Adrenal gland (tissue), 7 donors: Measurements from ENCODE around the genes C1GALT1 and COL28A1.

GRCh38 chr7:5636285-5637521 lies 44.1 kb downstream of the FSCN1 start:
- PRO-cap, 3 experiments: no peak in any of the 3 experiments
- RAMPAGE, long total RNA, 4 experiments: no peak in any of the 4 experiments
- RRBS: no CpG with 5 or more reads among the region's 17 CpGs

GRCh38 chr7:5694021-5694808 lies 87.2 kb downstream of the RNF216 start:
- PRO-cap, 3 experiments: peak in 3 of 3 experiments; most common plus-strand start chr7:5694519 (in 2); most common minus-strand start chr7:5694300 (in 2)
- RAMPAGE, long total RNA, 4 experiments: no peak in any of the 4 experiments
- RRBS: no CpG with 5 or more reads among the region's 7 CpGs

GRCh38 chr7:5766514-5766724 lies 15.0 kb downstream of the RNF216 start:
- PRO-cap, 3 experiments: no peak in any of the 3 experiments
- RAMPAGE, long total RNA, 4 experiments: no peak in any of the 4 experiments

GRCh38 chr7:5824042-5824639 lies 42.7 kb upstream of the RNF216 start:
- PRO-cap, 3 experiments: no peak in any of the 3 experiments
- RAMPAGE, long total RNA, 4 experiments: no peak in any of the 4 experiments
- RRBS: no CpG with 5 or more reads among the region's 10 CpGs

DNA sequence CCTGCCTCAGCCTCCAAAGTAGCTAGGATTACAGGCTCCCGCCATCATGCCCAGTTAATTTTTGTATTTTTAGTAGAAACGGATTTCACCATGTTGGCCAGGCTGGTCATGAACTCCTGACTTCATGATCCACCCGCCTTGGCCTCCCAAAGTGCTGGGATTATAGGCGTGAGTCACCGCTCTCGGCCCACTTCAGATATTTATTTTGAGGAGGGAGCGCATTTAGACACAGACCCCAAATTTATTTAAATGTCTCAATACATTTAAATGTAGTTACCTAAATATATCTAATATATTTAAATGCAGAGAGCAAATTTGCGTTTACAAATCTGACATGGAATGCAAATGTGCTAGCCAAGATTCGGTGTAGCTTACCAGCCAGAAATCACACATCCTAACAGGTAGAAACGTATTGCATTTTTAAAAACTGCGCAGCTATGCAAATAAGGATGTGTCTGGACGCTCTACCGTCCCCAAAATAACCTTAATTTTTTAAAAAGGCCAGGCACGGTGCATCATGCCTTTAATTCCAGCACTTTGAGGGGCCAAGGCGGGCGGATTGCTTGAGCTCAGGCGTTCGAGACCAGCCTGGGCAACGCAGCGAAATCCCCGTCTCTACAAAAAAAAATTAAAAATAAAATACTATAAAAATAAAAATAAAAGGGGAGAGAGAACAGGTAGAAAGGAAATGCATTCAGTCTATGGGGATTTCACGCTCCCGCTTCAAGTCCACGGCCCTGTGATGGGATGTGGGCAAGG lies 701 bp downstream of the PMS2 start:
- PRO-cap, 3 experiments: no peak in any of the 3 experiments
- RAMPAGE, long total RNA, 4 experiments: no peak in any of the 4 experiments
- RRBS: no CpG with 5 or more reads among the region's 24 CpGs

GRCh38 chr7:6260455-6261226 lies 11.8 kb downstream of the CYTH3 start:
- PRO-cap, 3 experiments: no peak in any of the 3 experiments
- RAMPAGE, long total RNA, 4 experiments: no peak in any of the 4 experiments
- RRBS: no CpG with 5 or more reads among the region's 6 CpGs

- PRO-cap, 3 experiments: no peak in any of the 3 experiments
- RAMPAGE, long total RNA, 4 experiments: no peak in any of the 4 experiments
- RRBS: 2% methylated on average over 15 of the region's 53 CpGs
Measured at GRCh38 chr7:6271438-6272233, 788 bp downstream of the CYTH3 start.

DNA sequence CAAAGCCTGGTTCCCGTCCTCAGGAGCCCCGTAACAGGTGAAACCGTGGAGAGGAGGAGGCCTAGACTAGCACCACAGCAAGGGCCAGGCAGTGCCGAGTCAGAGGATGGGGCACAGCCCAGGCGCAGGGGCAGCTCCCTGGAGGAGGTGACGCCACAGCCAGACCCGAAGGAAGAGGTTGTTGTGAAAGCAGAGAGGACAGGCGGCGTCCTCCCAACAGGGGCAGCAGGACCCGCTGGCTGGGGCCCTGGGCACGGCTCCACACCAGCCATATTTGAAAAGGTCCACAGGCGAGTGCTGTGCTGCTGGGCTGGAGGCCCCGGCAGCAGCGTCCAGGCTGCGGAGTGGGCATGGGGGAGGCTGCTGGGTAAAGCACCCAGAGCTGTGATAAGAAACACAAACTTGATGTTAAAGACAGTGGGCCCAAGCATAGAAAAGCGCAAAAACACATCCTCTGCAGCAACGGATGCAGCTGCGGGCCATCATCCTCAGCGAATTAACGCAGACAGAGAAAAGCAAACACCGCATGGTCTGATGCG lies 25.6 kb downstream of the DAGLB start:
- PRO-cap, 3 experiments: no peak in any of the 3 experiments
- RAMPAGE, long total RNA, 4 experiments: no peak in any of the 4 experiments
- RRBS: no CpG with 5 or more reads among the region's 22 CpGs

DNA sequence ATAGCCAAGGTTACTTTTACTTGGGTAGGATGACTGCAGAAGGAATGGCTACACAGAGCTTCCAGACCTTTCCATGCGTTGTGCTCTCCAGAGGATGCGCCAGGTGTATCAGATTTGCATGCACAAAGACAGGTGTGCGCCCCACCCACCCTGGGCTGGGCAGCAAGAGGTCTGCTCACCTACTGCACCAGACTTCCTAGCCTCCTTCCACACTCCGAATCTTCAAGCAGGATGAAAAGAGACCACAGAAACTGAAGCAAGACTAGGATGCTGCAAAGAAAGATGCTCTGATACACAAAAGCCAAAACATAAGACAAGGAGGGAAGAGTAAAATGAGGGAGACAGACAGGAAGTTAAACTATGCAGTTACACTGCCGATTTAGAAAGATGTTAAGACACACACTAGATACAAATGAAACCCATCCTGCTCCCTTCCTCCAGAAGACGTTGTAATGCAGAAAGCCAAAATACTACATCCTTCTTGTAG lies 13.6 kb upstream of the DAGLB start:
- PRO-cap, 3 experiments: no peak in any of the 3 experiments
- RAMPAGE, long total RNA, 4 experiments: no peak in any of the 4 experiments
- RRBS: no CpG with 5 or more reads among the region's 6 CpGs

DNA sequence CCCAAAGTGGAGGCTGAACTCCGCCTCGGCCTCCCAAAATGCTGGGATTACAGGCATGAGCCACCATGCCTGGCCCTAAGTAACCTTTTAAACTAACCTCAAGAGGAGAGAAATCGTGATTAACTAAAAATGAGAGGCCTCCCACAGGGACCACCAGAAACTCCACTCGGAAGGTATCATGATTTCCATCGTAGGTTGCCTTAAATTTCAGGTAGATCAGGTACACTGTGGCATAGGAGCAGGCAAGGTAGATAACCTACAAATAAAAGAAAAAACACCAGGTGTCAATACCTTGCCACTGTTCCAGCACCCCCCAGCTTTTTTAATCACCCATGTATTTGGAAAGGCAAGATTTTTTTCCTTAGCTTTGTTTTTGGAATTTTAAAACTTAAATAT lies 14.5 kb downstream of the KDELR2 start:
- PRO-cap, 3 experiments: no peak in any of the 3 experiments
- RAMPAGE, long total RNA, 4 experiments: no peak in any of the 4 experiments
- RRBS: no CpG with 5 or more reads among the region's 5 CpGs

DNA sequence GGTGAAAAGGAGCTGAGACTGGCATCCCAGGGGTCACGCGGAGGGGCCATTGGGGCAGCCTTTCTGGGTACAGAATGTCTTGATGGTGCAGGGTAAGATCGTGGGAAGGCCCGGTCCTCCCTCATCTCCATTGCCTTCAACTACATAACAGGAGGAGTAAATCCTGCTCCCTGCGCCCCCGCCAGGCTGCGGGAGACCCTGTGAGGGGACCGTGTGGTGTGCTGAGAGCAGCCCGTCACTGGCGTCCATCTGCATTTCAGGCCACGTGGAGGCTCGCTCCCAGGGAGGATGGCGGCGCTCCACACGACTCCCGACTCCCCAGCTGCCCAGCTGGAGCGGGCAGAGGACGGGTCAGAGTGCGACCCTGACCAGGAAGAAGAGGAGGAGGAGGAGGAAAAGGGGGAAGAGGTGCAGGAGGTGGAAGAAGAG lies 5.0 kb downstream of the ZNF316 start:
- PRO-cap, 3 experiments: no peak in any of the 3 experiments
- RAMPAGE, long total RNA, 4 experiments: no peak in any of the 4 experiments
- RRBS: no CpG with 5 or more reads among the region's 19 CpGs

- PRO-cap, 3 experiments: no peak in any of the 3 experiments
- RAMPAGE, long total RNA, 4 experiments: no peak in any of the 4 experiments
- RRBS: no CpG with 5 or more reads among the region's 17 CpGs
Measured at GRCh38 chr7:6655651-6656448, 18.7 kb downstream of the ZNF316 start.

DNA sequence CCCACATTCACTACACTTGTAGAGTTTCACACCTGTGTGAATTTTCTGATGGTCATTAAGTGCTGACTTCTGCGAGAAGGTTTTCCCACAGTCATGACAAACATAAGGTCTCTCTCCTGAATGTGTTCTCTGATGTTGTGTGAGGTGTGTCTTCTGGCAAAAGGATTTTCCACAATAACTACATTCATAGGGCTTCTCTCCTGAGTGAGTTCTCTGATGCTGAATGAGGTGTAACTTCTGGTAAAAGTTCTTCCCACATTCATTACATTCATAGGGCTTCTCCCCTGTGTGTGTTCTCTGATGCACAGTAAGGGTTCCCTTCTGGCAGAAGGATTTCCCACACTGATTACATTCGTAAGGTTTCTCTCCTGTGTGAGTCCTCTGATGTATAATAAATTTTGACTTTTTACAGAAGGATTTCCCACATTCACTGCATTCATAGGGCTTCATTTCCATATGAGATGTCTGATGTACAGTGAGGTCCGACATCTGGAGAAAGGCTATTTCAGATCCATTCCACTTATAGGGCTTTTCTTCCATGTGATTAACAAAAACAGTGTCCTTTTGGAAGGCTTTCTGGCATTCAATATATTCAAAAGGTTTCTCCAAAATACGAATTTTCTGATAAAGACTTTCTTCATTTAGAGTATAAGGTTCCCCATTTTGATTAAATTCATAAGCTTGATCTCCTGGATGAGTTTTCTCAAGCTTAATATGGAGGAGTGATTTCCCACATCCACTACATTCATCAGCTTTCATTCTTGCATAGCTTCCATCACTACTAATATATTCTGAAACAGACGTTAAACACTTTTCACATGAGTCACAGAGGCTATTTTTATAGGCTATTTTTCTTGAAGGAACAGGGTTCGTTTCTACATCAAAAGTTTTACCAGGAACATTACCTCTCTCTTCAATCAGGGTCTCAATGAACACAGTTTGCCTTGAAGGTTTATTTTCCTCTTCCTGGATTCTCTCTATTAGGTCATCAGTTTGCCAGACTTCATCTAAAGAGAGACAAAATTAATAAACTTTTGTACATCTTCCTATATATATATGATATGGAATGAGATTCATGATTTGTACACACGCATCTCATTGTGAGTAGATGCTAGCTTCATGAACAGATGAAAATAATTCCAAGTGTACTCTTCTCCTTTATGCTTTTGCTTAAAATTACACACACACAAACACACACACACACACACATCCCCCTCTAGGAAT lies 14.6 kb downstream of the ZNF12 start:
- PRO-cap, 3 experiments: no peak in any of the 3 experiments
- RAMPAGE, long total RNA, 4 experiments: start-site peak on the minus strand in 1 of 4 experiments, centred at position 631 of the sequence, 13 reads per replicate
- RRBS: no CpG with 5 or more reads among the region's 7 CpGs

DNA sequence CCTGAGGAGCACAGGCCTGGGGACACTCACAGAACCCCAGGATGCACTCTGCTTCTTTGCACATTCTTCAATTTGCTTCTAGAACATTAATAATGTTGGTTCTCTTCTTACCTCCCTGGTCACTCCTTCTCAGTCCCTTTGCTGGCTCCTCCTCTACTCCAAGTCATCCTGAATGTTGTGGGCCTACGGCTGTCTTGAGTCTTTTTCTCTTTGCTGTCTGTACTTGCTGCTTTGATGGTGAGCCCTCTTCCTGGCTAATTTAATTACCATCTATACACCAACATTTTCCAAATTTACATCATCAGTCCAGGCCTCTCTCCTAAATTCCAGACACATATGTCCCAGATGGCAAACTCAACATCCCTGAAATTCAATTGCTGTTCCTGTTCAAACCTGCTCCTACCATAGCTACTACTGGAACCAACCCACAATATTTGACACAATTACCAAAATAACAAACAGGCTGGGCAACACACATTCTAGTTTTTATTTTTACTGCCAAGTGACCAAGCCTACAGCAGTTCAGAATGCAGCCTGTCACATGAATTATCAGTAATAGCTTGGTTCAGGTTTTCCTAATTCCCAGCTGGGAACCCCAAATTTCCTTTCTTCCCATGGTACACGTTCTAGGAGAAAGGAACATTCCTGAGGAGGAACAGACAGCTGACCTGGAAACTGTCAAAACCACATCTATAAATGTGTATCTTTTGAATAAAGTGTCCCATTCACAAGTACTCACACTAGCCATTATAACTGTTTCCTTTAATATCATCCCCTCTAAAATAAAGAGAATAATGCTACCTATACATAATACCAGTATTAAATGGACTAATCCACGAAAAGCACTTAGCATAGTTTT lies 8.4 kb downstream of the ZNF12 start:
- PRO-cap, 3 experiments: no peak in any of the 3 experiments
- RAMPAGE, long total RNA, 4 experiments: no peak in any of the 4 experiments
- RRBS: no CpG with 5 or more reads among the region's 3 CpGs

DNA sequence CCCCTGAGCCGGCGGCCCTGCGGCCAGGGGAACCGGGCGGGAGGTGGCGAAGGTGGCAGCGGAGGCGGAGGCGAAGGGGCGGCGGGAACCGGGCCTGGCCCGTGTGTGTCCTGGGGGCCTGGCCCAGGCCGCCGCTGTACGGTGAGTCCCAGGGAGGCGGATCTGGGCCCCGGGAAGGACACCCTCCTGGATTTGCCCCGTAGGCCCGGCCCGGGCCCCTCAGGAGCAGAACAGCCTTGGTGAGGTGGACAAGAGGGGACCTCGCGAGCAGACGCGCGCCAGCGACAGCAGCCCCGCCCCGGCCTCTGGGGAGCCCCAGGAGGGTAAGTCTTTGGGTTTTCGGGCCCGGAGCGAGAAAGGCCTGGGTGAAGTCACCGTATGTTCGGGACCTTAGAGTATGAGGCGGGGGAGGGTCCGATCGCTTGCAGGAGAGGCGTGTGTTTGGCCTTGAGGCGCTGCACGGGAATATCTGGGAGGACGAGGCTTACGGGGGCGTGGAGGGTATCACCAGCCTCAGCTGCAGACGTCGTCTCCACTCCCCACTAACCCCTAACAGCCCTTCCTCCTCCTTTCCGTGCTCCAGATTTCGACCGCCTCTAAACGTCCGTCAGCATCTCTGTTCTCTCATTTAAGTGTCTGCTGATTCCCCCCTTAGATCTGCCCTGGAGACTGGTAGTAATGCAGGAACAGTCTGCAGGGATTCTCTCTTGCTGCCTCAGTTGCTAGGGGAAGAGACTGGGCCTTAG lies 23.4 kb upstream of the ZNF12 start:
- PRO-cap, 3 experiments: peak in 2 of 3 experiments; most common minus-strand start position 399 of the sequence (in 2)
- RAMPAGE, long total RNA, 4 experiments: no peak in any of the 4 experiments
- RRBS: 2% methylated on average over 14 of the region's 50 CpGs

- PRO-cap, 3 experiments: no peak in any of the 3 experiments
- RAMPAGE, long total RNA, 4 experiments: no peak in any of the 4 experiments
- RRBS: no CpG with 5 or more reads among the region's 5 CpGs
Measured at GRCh38 chr7:7156797-7157571, 25.4 kb upstream of the C1GALT1 start.

- PRO-cap, 3 experiments: peak in 3 of 3 experiments; most common plus-strand start chr7:7182551 (in 2); most common minus-strand start chr7:7183129 (in 3)
- RAMPAGE, long total RNA, 4 experiments: start-site peak on the plus strand in 1 of 4 experiments, at chr7:7182622-7182673 at its widest, 230 reads per replicate
- RRBS: 1% methylated on average over 16 of the region's 110 CpGs
Measured at GRCh38 chr7:7182462-7183663, at the start of gene C1GALT1. TSS of gene C1GALT1 (plus strand) at chr7:7182544.

- PRO-cap, 3 experiments: no peak in any of the 3 experiments
- RAMPAGE, long total RNA, 4 experiments: no peak in any of the 4 experiments
- RRBS: no CpG with 5 or more reads among the region's 3 CpGs
Measured at GRCh38 chr7:7535740-7536608, at the start of gene COL28A1. TSS of gene COL28A1 (minus strand) at chr7:7535873.

GRCh38 chr7:7639805-7640268 lies 715 bp upstream of the UMAD1 start:
- PRO-cap, 3 experiments: peak in 2 of 3 experiments; most common plus-strand start chr7:7640063 (in 1); most common minus-strand start chr7:7640012 (in 1)
- RAMPAGE, long total RNA, 4 experiments: no peak in any of the 4 experiments
- RRBS: no CpG with 5 or more reads among the region's 24 CpGs

DNA sequence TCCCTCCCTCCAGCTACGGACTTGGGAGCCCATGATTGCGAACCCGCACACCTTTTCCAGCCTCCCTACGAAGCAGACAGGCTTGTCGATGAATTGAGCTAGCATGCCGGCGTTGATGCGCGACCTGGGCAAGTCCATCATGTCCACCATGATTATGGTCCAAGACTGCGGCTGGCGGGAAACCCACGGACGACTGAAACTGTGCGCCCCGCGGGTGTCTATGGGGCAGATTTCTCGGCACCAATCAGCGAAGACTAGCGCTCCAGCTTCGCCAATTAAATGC lies 342 bp upstream of the UMAD1 start:
- PRO-cap, 3 experiments: peak in 3 of 3 experiments; most common minus-strand start position 195 of the sequence (in 3)
- RAMPAGE, long total RNA, 4 experiments: start-site peak on the minus strand in 4 of 4 experiments, centred at positions 170 to 197 of the sequence, 22 to 647 reads per replicate
- RRBS: no CpG with 5 or more reads among the region's 20 CpGs